Foreskin keratinocyte (primary cell): ENCODE measurements around a stretch of chr13.

GRCh38 chr13:39494111-39494640 is 108.8 kb downstream of the LHFPL6 start:
- RAMPAGE, total RNA = no peak

DNA sequence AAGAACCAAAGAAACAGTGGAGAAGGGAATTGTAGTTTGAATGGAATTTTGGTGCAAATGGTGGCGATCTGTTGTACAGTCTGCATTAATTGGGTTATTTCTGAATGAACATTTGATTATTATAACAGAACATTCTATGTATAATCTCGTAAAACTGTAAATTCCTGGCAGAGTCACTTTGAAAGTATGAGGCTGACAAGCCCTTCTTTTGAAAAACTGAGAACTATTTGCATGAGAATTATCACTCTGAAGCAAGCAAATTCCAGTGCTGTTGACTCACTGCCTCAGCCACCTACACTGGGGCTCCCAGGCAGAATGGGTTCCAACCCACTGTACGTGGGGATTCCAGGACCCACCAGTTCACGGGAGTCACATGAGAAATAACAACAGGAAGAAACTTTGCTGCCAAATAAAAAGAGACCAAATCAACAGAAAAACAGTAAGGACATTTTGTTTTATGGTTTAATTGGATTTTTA is 37.4 kb downstream of the LHFPL6 start:
- RAMPAGE, total RNA = no peak

- RAMPAGE, total RNA = no peak
These were observed 40.7 kb downstream of the COG6 start for GRCh38 chr13:39696028-39696768.

DNA sequence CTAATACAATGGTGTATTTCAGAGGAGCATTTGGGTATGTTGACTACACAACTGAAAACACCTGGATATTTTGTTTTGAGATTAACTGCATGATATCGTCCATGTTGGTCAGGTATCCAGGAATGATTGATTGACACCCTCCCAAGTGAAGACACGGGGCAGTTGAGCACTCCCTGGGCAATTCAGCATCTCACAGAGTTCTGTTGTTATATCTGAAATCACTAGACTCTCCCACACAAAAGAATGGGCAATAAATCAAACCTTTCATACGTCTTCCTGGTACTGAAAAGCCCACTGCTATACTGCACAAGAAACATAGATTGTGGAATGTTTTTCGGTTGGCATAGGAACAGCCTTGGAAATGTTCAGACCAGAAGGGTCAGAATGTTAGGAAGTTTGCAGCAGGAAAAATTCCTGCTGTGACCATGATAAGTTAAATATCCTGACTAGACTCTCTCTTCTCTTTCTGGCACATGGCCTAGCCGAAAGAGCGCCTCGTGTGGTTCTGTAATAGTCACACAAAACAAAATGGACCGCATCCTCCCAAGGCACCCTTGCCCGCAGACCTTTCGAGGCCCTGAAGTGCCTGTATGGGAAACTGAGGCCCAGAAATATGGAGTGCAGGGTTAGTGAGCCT is 427.1 kb downstream of the COG6 start:
- RAMPAGE, total RNA = no peak

GRCh38 chr13:40115535-40115833 is 460.0 kb downstream of the COG6 start:
- RAMPAGE, total RNA = no peak

GRCh38 chr13:40149422-40149956 is 494.0 kb downstream of the COG6 start:
- RAMPAGE, total RNA = no peak

DNA sequence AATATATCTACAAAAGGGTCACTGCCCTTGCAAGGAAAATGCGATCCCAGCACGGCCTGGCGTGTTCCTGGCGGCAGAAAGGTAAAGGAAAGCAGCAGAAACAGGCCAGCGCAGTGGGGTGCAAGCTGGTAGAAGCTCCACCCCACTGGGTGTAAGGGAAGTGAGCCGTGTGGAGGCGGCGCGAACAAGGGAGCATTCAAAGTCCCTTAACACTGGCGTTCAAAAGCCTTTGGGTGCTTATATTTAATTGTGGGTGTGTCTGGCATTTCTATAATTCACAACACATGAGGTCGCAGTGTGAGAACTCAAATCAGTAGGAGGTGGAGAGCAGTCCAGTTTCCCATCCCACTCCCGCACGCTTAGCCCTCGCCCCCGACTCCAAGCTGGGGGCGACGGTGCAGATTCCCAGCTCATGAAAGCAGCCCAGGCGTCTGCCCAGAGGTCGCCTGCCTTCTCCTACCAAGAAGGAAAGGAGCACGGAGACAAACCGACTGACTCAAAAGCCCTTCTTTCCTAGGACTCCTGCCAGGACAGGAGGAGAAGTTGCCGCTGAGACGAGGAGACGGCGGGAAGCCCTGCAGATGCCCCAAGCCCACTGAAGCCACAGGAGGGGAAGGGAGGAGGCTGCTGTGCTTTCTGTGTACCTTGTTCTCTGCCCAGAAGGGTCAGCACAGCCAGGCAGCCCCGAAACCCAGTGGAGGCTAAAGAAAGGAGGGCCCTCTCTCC is 478.3 kb downstream of the FOXO1 start:
- RAMPAGE, total RNA = no peak

GRCh38 chr13:40189344-40189818 is 477.1 kb downstream of the FOXO1 start:
- RAMPAGE, total RNA = no peak

DNA sequence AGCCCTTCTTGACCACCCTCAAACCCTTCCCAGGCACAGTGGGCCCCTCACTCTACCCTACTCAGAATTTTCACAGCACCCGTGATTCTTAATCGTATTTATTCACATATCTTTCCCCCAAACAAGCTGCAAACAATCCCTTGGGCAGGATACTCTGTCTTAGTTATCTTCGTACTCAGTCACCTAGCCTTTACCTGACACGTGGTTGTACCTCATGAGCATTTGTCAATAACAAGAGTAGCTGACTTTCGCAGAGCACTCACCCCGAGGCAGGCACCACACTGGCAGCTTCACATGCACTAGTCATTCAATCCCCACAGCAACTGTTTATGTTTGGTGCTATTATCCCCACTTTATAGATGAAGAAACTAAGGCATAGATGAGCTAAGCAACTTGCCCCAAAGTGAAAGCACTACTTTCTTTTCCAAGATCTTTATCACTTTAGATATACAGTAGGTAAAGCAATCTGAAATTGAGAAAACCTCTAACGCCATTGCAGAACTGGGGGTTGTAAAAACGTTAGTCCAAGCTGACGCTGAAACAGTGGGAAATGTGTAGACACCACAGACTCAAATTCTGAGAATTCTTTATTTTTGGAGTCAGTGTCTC is 446.2 kb downstream of the FOXO1 start:
- RAMPAGE, total RNA = no peak

DNA sequence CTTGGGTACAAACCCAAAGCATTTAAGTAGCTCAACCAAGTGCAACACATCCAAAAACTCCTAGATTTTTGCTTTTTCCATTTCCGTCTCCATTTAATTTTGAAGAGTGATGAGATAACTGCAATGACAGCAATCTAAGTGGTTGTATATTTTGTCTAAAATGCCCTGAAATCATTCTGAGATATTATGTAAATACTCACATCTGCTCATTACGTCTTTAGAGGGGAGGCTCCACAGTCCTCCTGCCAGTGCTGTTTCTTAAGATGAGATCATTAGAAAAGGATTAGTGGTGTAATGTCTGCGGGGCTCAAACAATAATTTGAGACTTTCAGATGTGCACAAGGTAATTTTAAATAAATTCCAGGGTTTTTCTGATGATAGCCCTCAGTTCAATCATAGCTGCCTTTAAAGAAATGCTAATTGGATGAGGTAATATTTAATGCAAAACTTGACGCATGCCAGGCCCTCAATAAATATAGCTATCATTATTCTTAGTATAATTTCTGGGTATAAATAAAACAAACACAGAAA is 437.9 kb downstream of the FOXO1 start:
- RAMPAGE, total RNA = no peak

DNA sequence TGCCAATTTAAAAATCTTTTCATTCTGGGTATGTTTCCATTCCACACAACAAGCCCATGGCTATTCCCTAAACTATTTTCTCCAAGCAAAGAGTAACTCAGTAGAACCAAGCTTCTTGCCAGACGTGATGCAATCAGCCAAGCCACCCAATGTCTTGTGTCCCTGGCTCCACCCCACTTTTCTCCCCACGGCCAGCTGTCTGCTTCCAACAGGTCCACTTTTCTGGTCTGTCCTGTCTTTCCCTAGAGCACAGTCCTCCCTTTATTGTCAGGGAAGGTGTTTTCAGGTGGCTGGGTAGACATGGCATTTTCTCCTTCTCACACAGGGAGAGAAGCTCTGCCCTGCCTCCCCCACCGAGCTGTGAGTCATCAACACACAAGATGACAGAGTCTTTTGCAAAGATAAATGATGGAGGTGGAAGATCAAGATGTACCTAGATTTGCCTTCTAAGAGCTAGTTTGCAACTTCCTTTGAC is 394.2 kb downstream of the FOXO1 start:
- RAMPAGE, total RNA = no peak

DNA sequence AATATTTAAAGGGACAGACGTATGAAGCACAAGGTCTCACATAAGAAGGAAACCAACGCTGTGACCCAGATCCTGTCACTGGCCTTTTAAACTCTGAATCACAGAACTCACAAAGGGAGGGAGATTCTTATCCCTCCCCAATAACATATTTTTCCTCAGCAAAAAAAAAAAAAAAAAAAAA is 352.8 kb downstream of the FOXO1 start:
- RAMPAGE, total RNA = no peak

GRCh38 chr13:40402237-40402775 is 264.1 kb downstream of the FOXO1 start:
- RAMPAGE, total RNA = no peak

DNA sequence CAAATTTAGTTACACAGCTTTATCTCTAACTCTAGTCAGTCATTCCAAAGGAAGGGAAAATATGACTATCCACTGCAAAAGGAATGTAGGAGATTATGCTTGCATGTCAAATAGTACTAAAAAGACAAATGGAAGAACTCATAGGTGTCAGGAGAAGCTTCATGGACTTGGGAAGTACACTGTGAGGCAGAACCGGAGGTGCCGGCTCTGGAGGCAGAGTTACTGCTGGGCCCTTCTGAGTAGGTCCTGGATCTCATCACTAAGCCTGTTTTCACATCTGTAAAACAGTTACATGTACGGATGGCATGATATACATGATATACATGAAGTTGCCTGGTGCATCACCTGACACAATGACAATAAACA is 97.4 kb downstream of the FOXO1 start:
- RAMPAGE, total RNA = no peak

DNA sequence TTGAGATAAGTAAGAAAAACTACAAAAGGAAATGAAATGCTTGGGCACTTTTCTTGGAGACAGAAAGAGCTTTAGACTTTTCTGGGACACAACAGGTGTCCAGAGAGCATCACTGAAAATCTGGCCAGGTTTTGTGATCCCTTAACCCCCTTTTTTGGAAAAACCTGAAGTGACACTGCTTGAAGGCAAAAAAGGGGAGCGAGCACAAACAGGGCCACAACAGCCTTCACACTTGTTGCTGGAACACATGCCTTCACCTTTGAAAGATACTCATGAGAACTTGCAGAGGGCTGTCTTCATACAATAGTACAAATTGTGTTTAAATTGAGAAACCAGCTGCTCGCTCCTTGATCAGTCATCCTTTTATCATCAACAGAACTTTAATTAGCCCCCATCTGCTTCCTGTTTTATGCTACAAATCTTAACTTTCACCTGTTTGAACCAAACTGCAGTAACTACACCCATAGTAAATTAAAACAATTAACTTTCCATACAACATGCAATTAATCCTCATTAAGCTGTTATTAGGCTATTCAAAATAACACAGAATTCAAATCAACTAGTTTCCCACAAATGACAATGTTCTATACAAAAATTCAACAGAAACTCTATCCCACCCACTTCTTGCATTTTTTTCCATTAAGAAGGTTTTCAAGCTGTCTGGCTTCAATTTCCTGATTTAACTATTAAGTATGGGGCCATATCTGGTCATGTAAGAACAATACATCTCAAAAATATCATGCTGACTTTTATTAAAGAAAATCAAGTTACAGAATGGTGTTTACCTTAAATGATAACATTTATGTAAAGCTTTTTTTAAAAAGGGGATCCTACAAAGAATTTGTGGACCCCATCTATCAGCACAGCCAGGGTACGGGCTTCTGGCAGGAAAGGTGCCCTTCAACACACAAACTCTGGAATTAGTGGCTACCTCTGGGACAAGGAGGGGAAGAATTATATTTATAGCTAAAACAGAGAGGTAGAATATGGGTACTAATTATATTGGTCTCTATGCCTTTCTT is 85.1 kb downstream of the FOXO1 start:
- RAMPAGE, total RNA = no peak

GRCh38 chr13:40585784-40586419 is 80.5 kb downstream of the FOXO1 start:
- RAMPAGE, total RNA = no peak

DNA sequence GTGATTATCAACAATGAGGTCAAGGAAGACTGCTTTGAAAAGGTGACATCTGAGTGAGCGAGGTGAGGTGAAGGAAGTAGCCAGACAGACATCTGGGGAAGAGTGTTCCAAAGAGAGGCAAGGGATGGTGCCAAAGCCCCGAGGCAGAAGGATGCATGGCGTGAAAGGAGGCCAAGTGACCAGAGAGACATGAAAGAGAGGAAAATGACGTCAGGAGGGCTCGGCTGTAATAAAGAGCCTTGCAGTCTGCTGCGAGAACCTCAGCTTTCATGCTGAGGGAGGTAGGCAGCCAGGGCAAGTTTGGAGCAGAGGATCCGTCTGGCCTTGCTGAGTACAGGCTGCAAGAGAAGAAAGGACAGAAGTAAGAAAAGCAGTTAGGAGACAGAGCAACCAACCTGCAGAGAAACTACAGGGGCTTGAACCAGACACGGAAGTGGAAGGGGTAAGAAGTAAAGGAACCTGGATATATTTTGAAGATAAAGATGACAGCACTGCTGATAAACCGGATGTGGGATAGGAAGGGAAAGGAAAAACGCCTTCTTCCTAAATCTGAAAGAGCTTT is 50.7 kb downstream of the FOXO1 start:
- RAMPAGE, total RNA = no peak

- RAMPAGE, total RNA = no peak
These were observed 19.2 kb downstream of the FOXO1 start for GRCh38 chr13:40647150-40647772.

DNA sequence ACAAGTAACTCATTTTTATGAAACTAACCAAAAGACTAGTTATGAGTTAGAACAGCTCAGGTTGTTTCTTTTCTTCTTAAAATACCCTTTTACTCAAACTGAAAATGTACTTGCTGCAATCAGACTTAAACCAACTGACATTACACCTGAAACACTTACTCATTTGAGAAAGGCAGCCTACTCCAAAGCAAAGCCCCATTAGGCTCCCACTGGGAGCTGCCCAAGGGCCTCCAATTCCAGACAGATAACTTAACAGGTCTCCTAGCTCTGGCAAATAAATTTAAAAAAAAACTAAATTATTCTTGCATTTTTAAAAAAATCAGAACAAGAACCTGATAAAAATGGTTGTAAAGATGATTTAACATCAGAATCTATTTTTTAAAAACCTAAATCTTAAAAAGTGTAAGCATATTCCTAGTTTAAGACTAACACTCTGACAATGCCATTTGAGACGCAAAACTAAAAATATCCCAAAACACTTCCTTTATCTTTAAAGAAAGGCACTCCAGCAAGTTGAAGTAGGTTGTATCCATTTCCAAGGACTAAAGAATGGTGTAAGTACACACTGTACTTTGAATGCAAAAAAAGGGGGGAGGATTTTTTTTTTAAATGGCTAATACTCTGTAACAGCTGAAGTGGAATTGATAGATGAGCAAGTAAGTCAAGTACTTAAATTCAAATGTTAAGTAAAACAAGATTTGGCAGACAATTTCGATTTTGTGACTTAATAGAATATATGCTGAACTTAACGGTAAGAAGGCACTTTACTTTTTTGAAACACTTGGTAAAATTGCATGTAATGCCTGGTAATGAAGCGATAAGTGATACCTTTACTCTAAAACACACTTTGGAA is 3.3 kb downstream of the FOXO1 start:
- RAMPAGE, total RNA = no peak

DNA sequence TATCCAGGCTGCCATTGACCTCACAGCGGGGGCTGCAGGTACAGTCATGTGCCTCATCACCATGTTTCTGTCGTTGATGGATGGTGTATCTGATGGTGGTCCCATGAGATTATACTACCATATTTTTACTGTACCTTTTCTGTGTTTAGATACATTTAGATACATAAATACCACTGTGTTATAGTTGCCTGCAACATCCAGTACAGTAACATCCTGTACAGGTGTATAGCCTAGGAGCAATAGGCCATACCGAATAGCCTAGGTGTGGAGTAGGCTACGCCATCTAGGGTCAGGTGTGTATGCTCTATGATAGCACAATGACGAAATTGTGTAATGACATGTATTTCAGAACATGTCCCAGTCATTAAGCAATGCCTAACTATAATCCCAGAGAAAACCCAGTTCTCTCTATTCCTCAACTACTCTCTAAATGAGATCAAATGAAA is 3.9 kb downstream of the SLC25A15 start:
- RAMPAGE, total RNA = no peak